Neutrophil (primary cell): Measurements from ENCODE around the genes MAP2K4, PMP22 and ADORA2B.

GRCh38 chr17:12020572-12021016, at the start of gene MAP2K4:
Gene MAP2K4, plus strand, starts transcription at chr17:12020877.
- PRO-cap, result no peak

GRCh38 chr17:12023968-12024360, 3.3 kb downstream of the MAP2K4 start:
- PRO-cap, result no peak

- PRO-cap, result no peak
These were observed 45.5 kb upstream of the MYOCD start for GRCh38 chr17:12620193-12620633.

DNA sequence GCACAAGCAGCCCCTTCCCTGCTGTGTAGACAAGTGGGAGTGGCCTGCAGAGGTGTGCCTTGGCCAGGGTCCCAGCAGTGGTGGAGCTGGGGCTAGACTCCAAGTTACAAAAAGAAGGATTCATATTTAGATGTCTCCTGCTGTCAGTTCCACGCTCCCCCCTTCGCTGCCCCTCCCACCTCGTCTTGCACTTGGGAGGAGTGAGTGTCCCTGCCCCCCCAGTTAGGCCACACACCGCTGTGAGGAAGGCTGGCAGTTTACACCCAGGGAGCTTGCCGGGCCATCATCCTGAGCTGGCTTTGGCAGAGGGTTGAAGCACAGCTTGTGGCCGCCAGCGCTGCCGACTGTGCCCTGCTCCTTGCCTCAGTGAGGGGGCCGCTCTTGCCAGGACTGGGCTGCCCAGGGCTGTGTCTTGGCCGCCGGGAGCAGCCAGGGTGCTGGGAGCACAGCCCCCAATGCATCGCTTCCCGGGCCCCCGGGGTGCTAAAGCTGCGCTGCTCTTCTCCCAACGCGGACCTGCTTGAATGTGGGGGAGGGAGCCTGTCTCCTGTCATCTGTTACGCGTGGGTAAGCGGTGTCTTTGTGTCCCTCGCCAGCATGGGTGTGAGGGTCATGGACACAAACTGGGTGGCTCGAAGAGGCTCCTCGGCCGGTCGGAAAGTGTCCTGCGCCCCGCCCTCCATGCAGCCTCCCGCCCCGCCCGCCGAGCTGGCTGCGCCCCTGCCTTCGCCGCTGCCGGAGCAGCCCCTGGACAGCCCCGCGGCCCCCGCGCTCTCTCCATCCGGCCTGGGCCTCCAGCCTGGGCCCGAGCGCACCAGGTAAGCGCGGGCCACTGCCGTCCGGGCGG, 44.1 kb downstream of the ELAC2 start:
- PRO-cap, result no peak

- PRO-cap, result no peak
These were observed 15.5 kb downstream of the ELAC2 start for GRCh38 chr17:13002119-13002853.

DNA sequence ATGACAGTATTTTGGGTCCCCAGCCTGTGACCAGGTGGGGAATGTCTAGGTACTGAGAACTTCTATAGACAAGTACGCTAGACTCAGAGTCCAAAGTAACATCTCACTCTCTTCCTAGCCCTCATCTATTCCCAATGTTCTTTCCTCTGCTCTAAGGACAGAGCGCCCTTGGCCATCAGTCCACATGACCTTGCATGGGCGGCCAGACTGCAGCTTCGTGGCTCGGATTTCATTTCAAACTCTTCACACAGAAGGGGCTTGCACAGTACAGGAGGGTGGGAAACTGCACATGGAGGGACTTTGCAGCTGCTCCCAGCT, 5.2 kb downstream of the HS3ST3A1 start:
- PRO-cap, result no peak

GRCh38 chr17:13896479-13897073, 172.7 kb upstream of the COX10 start:
- PRO-cap, result no peak

- PRO-cap, result no peak
These were observed 35.6 kb downstream of the CDRT15 start for GRCh38 chr17:14200870-14201572.

- PRO-cap, result no peak
These were observed 152.0 kb downstream of the PMP22 start for GRCh38 chr17:15113112-15113504.

GRCh38 chr17:15265226-15265658, at the start of gene PMP22:
Gene PMP22, minus strand, starts transcription at chr17:15265326.
- PRO-cap, result no peak

- PRO-cap, result no peak
These were observed 42.8 kb upstream of the TEKT3 start for GRCh38 chr17:15384121-15384720.

DNA sequence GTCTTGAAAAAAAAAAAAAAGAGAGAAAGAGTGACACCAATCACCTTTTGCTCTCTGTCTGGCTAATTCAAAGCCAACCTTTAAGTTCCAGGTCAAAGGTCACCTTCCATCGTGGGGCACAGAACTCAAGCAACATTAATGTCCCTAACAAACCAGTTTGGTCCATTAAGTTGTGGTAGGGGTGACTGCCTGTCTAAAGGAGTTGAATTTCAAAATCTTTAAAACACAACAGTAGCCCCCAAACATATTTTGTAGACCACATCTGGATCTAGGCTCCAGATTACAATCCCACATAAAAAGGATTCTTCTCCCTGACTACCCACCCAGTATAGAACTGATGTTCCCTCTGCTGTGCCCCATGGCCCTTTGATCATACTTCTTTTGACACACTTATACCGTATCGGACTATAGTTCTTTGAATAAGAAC, 6.3 kb upstream of the CDRT4 start:
- PRO-cap, result no peak

- PRO-cap, result no peak
These were observed 2.8 kb upstream of the FBXW10B start for GRCh38 chr17:15622282-15622648.

- PRO-cap, result no peak
These were observed at the start of gene ADORA2B for GRCh38 chr17:15944802-15945582. Gene ADORA2B, plus strand, starts transcription at chr17:15945130.

- PRO-cap, result no peak
These were observed 14.4 kb downstream of the TTC19 start for GRCh38 chr17:16013732-16014653.

- PRO-cap, result no peak
These were observed 26.8 kb downstream of the TTC19 start for GRCh38 chr17:16026423-16026729.

DNA sequence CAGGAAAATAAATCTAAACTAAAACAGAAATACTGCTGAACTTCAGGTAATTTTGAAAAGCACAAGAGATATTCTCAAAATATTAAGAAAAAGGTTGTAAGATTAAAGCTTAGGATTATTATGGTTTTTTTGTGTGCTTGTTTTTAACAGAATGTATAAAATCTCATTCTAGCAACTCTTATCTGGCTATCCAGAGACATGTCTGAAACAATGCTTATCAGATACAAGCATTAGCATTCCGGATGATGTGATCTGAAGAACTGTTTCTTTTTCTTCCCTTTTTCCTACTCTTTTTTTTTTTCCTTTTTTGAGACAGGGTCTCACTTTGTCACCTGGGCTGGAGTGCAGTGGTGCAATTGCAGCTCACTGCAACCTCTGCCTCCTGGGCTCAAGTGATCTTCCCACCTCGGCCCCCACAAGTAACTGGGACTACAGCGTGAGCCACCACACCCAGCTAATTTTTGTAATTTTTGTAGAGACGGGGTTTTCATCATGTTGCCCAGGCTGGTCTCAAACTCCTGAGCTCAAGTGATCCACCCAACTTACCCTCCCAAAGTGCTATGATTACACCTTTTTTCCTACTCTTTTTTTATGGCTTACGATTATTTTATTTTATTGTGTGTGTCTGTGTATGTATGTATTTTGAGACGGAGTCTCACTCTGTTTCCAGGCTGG, 38.7 kb downstream of the TTC19 start:
- PRO-cap, result no peak

DNA sequence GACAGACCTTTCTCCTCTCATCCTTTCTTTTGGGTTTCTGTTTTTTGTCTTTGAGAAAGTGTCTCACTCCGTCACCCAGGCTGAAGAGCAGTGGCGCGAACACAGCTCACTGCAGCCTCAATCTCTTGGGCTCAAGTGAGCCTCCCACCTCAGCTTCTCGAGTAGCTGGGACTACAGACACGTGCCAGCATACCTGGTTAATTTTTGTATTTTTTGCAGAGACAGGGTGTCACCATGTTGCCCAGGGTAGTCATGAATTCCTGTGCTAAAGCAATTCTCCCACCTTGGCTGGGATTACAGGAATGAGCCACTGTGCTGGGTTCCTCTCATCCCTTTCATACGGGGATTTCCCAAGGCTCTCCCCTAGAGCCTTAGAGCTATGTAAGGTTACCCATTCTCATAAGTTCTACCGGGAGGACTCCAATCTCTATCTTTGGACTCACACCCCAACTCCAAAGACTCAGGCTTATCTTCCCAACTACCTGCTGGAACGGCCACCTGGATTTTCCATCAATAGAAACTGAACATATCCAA, 92.7 kb downstream of the NCOR1 start:
- PRO-cap, result no peak

- PRO-cap, result no peak
These were observed 69.0 kb downstream of the NCOR1 start for GRCh38 chr17:16146335-16146675.

DNA sequence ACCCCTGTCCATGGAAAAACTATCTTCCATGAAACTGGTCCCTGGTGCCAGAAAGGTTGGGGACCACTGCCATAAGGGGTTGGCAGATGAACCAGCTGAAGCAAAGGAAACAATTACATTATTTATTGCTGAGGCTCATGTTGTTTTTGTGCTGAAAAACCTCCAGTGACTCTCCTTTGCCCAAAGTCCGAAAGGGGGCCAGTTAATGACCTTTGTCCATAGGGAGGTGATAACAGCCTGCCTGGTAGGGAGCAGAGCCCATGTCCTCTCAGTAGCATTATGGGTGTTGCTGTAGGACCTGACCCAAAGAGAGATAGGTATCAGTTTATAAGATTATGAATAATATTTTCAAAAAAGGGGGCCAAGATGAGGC, 55.2 kb downstream of the CENPV start:
- PRO-cap, result no peak